ENCODE measurements around the genes FEM1C and AP3S1.

DNA sequence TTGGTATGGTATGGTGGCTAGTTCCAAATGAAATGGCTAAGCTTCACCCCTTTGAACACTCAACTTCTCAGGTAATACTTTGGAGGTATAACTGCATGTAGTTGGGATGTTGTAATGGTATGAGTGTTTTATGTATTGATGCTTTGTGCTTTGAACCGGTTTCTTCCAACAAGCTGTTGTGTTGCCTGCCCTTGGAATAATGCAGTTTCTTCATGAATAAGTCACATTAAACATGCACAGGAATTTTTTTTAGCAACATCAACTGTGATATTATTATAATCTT lies 177.5 kb downstream of the YTHDC2 start:
- PRO-cap: no peak

DNA sequence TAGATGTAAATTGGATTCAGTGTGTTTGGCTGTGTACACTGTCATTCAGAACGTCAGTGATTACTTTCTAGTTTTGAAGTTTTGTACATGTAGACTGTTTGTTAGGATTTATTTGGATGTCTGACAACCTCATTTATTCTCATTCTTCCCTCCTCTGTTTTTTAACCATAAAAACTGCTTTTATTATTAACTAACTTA lies 31.4 kb downstream of the KCNN2 start:
- PRO-cap: no peak

- PRO-cap: no peak
These were observed 10.6 kb upstream of the TRIM36 start for GRCh38 chr5:115180126-115180869.

DNA sequence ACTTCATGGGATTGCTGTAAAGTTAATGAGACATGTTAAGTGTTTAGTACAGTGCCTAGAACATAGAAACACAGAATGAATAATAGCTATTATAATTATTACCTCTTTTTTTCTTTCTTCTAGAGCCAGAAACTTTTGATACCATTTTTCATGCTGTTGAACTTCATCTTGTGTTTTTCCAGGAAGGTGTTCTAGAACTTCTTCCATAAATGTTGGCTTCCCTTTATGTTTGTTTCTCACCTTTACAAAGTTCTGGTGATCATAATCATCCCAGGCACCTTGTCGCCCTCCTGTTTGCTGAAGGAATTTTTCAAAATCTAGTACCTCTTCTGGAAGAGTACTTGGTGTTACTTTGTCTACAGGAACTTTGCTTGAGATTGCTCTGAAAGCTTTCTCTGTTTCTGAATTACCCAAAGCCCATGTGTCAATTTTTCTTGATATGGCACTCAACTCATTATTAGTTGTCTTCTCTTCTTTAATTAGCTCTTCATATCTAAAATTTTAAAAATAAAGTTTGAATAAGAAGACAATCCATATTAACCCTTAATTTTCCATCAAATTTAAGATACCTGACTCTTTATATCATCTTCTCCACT lies 12.5 kb upstream of the PGGT1B start:
- PRO-cap: no peak

GRCh38 chr5:115296882-115297127 lies 351 bp upstream of the CCDC112 start:
- PRO-cap: no peak

- PRO-cap: bidirectional peak, plus-strand start at chr5:115545014, minus-strand start at chr5:115544664
These were observed at the start of gene FEM1C for GRCh38 chr5:115544610-115544939. Gene FEM1C (minus strand): TSS chr5:115544775.

GRCh38 chr5:115599554-115600010 lies 2.7 kb downstream of the TICAM2 start:
- PRO-cap: no peak

DNA sequence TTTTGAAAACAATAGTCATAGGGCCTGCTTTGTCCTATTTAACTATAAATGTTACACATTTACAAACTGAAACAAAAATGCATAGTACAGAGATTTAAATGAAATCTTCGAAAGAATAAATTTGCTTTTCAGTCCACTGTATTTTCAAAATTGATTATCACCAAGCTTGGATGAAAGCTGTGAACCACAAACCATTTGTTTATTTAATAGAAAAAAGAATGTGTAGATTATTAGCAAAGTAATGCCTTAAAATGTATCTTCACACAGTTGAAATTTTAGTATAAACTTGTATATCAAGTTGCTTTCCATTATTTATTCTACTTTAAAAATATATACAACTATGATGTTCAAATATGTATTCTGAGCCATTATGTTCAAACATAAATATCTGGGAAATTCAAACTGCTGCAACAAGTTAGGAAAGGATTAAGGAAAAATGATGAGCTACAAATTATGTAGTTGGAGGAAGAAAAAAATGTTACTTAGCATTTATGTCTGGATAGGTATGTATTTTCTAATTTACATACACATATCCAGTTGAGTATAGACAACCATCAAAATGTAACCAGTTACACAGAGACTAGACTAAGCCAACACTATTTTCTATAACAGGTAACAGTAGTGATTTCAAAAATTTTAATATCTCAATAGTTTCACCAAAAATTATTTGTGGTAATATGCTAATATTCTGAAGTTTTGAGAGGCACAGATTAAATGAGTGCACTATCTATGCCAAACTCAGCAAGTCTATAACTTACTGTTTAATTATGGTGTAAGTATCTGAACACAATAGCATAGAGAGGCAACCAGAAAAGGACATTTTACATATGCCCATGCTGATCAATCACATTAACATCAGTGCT lies 11.6 kb upstream of the TICAM2 start:
- PRO-cap: no peak

- PRO-cap: no peak
These were observed 30.2 kb upstream of the TMED7 start for GRCh38 chr5:115656101-115656402.

- PRO-cap: no peak
These were observed 83.1 kb upstream of the TMED7 start for GRCh38 chr5:115708921-115709425.

DNA sequence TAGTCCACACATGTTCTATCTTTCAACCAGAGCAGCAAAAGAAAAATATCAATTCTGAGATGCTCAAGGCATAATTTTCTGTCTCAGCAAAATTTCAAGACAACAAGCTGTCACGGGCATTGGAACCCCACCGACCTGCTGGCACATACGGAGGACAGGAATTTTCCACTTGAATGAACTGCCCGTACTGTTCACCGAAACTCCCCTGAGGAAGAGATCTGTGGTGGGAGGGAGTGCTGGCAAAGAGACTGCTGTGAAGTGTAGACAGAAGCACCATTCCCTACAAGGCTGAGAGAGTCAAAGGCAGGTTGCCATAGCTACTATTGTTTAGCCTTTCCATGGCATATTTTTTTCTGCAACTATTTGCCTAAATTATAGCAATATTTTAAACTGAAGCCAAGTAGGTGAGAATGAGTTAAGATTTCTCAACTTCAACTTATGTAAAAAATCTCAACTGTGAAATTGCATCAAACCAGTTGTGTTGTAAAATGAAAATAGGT lies 80.8 kb downstream of the CDO1 start:
- PRO-cap: no peak

DNA sequence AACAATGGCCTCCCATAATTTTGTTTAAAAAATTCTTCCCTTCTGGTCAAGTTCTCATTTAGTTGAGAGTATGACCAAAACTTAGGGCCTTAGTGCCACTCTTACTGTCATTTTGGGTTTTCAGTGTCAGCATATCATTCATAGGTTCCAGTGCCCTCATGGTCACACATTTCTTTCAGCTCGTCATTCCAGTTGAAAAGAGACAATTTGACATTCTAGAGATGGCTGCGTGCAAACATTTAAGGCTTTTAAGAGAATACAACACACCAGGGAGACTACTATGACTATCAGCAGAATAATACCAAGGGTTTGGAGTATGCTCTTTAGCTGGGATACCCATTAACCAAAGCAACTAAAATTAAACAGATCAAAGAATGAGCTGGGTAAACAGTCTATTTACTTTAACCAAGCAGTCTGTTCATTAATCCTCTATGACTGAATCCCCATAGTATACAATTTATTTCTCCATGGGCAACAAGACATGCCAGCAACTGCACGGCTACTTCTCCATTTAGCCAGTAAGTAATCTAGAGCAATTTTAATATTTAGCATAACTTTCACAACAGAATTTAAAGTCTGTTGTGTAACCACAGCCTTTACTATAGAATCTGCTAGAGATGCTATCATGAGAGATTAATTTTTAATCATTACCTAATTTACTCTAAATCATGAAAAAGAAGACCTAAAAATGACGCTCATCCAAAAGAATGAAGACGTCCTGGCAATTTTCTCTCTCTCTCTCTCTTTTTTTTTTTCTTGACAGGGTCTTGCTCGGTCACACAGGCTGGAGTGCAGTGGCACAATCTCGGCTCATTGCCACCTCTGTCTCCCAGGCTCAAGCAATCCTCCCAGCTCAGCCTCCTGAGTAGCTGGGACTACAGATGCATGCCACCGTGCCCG lies 77.6 kb downstream of the CDO1 start:
- PRO-cap: no peak

DNA sequence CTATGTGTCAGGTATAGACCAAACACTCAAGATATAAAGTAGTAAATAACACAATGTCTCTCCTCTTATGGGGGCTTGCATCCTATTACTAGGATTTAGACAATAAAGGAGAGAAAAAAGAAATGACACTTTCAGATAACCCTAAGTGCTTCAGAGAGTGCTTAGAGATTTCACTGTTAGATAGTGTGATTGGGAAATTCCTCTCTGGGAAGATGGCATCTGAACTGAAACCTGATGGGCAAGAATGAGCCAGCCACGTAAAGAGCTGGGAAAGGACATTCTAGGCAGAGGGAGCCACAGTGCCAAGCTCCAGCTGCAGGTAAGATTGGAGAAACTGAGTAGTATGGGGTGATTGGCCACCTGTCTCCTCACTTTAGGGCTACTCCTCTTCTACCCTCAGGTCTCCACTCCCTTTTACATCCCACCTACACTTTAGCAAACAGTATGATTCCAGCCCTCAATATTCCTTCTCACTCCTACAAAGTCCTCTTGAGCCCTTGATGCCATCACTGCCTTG lies 14.5 kb downstream of the CDO1 start:
- PRO-cap: no peak

DNA sequence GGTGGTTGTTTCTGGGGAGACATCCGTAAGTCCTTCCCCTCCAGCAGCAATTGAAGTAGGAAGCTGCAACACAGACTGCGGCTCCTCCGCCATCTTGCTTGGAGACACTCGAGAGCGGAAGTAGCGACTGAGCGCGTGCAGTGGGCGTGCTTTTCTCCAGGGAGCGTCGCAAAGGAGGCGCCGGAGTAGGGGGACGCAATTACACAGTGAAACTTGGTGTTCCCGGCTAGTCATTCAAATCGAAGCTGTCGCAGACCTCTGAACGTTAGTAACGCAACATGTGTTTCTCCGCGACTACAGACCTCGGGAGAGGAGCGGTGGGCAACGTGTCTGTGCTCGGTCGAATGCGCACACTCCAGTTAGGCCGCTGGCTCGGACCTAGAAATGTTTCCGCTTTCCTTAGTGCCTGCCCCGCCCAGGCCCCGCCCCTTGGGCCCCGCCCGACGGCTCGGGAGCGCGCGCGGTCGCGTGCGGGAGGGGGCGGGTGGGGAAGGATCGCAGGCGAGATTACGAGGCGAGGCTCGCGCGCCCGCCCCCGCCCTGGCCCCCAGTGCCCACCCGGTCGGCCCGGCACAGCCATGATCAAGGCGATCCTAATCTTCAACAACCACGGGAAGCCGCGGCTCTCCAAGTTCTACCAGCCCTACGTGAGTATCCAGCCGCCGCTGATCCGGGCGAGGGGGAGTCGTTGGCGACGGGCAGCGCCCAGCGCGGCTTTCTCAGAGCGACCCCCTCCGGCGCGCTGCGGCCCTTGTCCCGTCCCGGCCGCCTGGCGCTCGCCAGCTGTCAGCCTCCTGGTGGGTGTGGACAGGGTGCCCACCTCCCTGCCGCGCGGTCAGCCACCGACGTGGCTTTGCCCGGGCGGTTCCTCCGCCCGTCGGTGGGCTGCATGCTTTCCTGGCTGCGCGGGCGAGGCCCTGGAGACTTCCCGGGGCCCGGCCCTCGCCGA lies at the start of gene AP3S1:
Gene AP3S1, plus strand, starts transcription at position 476 of the 949 bp plus-strand sequence.
- PRO-cap: bidirectional peak, plus-strand start at position 476 of the sequence, minus-strand start at position 96 of the sequence; bidirectional peak, plus-strand start at position 832 of the sequence, minus-strand start at position 785 of the sequence

DNA sequence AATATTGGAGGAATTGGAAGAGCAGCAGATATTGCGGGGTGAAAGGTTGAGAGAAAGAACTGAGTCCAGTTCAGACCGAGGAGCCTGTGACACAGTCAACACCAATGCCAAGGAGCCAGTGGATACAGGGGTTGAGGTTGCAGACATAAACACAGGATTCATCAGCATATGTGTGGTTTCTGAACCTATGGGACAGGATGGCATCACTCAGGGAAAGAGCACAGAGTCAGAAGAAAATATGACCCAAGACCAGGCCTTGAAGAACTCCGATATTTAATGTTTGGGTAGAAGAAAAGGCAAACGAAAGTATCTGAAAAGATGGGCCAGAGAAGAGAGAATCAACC lies 5.8 kb upstream of the LVRN start:
- PRO-cap: no peak

DNA sequence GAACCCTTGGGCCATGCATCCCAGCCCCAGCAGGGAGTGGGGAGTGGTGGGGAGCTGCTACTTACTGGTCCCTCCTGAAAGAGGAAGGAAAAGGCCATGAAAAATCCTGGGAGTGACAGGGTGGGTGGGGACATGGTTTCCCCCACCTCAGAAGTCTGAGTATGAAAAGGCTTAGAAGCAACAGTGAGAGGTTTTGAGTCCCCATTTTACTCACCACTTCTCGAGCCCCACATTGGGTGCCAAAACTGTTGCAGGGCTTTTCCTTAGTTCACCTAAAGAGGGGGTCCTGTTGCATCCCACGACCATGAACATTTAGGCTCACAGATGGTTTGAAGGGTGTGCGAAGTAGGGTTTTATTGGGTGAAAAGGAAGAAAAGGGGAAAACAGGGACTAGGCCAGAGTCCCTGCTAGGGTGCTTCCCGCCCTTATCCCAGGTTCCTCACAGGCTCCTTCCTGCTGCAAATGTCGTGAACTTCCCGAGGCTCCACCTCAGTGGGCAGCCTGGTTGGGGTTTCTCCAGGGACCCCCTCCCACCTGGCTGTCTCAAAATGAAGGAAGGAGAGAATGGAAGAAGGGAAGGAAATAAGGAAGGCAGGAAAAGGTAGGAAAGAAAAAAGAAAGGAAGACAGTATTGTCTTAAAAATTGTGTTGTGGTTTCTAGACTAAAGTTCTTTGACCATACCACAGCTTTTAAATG lies 226.1 kb downstream of the SEMA6A start:
- PRO-cap: no peak

DNA sequence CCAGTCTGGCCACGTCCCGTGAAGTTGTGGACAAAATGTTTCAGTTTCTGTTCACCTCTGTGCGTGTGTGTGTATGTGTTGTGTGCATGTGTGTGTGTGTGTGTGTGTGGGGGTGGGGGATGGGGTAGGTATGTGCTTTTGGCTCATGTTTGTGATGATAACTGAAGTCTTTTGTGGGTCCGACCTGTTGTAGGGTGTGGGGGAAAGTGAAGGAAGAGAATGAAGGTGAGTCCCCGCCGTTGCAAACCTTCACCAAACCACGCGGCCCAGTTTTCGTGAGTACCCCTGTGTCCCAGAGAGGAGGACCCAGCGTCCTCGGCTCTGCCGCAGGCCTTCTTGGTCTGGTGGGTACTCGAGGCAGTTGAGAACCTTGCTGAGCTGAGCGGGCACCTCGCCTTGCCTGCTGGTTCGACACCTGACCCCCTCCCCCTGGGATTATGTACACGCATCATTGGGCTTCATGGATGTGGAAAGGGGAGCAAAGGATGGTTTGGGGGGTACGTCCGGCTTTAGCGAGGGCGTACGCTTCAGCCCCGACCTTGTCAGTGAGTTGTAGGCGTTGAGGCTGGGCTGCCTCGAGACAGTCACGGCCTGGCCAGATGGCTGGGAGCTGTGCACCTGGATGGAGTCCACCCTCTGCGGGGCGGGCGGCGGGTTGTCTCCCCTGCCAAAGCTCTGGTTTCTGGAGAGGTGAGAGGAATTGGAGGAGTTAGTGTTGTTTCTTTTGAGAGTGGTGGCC lies 128.3 kb downstream of the SEMA6A start:
- PRO-cap: no peak

GRCh38 chr5:116542626-116543092 lies 32.0 kb downstream of the SEMA6A start:
- PRO-cap: no peak

GRCh38 chr5:116573593-116573755 lies 1.1 kb downstream of the SEMA6A start:
- PRO-cap: no peak

GRCh38 chr5:119031697-119032256 lies 39.1 kb upstream of the DMXL1 start:
- PRO-cap: no peak

Measured in jejunum (tissue), 1 donor.